ENCODE measurements around a stretch of chr17.

- PRO-cap = no peak
Measured at GRCh38 chr17:77343321-77344022, 62.2 kb downstream of the SEPTIN9 start.

- PRO-cap = no peak
Measured at GRCh38 chr17:77392312-77393161, 111.2 kb downstream of the SEPTIN9 start.

- PRO-cap = no peak
Measured at GRCh38 chr17:77435247-77435943, 154.1 kb downstream of the SEPTIN9 start.

GRCh38 chr17:77440381-77440974 lies 159.2 kb downstream of the SEPTIN9 start:
- PRO-cap = no peak

GRCh38 chr17:77452710-77453416 lies 171.6 kb downstream of the SEPTIN9 start:
- PRO-cap = no peak

GRCh38 chr17:77457055-77457699 lies 175.9 kb downstream of the SEPTIN9 start:
- PRO-cap = no peak

- PRO-cap = no peak
Measured at GRCh38 chr17:77481958-77482552, 200.8 kb downstream of the SEPTIN9 start.

DNA sequence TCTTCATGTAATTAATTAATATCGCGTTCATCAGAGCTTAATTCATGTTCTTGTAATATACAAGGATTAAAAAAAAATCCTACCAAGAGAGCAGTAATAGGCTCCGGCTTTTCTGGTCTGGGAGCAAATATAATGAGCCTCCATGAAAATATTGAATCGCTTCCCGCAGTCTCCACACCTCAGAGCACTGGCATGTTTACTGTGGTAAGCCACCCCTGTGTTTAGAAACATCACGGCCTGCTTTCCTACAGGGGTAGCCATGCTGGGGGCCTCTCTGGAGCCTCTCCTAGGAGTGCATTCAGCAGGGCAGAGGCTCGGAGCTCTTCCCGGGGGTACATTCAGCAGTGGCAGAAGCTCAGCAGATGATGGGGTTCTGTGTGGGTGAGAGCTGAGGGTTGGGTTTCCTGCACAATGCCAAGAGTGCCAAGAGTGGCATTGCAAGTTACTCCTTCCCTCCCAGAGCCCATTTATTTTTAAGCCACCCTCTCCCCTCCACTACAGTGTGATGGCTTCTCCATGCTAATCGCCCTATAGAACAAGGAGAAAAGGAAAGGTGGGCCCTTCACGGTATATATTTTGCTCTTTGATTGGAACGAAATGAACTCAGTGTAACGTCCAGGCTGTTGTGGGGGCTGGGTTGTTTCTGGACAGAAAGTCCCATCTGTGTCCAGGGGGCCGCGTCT lies 246.1 kb downstream of the SEPTIN9 start:
- PRO-cap = no peak

- PRO-cap = no peak
Measured at GRCh38 chr17:77681931-77682298, 276.6 kb upstream of the TNRC6C start.

- PRO-cap = no peak
Measured at GRCh38 chr17:77784539-77784795, 174.0 kb upstream of the TNRC6C start.

DNA sequence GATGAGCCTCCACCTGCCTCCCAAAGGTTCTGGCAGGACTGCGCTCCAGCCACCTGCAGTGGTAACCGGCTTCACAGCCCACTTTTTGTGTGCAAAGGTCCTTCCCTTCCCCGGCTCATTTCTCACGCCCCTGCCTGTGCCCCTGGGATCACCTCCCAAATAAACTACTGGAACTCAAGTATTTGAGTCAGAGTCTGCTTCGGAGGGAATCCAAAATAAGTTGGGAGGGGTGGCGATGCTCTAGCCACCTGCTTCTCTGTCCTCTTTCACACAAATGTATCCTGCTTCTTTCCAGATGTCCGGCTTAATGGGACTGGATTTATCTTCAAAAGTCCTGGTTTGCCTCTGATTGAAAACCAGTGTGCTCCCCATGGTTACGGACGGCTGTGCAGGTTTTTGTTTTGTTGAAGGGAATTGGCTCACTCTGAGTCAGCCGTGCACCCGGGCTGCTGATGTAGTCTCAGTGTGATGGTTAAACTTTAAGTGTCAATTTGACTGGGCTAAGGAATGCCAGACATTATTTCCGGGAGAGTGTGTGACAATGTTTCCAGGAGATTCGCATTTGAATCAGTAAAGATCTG lies 127.2 kb upstream of the TNRC6C start:
- PRO-cap = no peak

- PRO-cap = no peak
Measured at GRCh38 chr17:77842560-77842879, 116.0 kb upstream of the TNRC6C start.

GRCh38 chr17:77958352-77958548 lies 253 bp upstream of the TNRC6C start:
- PRO-cap = bidirectional peak, plus-strand start at chr17:77958626, minus-strand start at chr17:77958442

- PRO-cap = no peak
Measured at GRCh38 chr17:78048818-78049643, 79.5 kb downstream of the TMC6 start.

GRCh38 chr17:78118792-78119839 lies 9.4 kb downstream of the TMC6 start:
- PRO-cap = no peak

DNA sequence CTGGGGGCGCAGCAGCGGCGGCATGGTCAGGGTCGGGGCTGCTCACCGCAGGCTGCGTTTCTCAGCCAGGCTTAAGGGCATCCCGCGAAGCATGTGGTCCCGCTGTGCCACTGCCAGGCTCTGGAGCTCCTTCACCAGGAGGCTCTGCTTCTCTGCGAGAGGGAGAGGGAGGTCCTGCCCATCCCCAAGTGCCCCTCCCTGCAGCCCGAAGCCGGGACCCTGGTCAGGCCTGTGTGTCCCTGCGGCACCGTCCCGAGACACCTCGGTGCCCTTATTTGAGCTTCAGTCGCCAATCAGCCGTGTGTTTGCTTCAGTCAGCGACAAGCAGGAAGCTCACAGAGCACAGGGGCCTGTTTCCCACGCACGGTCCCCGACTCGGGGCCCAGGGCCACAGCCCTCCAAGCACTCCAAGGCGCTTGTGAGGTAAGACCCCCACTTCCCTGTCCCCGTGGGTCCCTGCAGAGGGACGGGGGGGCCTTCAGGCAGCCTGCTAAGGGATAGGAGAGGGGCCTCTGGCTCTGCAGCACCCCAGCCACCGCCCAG lies 3.4 kb downstream of the TMC6 start:
- PRO-cap = no peak

DNA sequence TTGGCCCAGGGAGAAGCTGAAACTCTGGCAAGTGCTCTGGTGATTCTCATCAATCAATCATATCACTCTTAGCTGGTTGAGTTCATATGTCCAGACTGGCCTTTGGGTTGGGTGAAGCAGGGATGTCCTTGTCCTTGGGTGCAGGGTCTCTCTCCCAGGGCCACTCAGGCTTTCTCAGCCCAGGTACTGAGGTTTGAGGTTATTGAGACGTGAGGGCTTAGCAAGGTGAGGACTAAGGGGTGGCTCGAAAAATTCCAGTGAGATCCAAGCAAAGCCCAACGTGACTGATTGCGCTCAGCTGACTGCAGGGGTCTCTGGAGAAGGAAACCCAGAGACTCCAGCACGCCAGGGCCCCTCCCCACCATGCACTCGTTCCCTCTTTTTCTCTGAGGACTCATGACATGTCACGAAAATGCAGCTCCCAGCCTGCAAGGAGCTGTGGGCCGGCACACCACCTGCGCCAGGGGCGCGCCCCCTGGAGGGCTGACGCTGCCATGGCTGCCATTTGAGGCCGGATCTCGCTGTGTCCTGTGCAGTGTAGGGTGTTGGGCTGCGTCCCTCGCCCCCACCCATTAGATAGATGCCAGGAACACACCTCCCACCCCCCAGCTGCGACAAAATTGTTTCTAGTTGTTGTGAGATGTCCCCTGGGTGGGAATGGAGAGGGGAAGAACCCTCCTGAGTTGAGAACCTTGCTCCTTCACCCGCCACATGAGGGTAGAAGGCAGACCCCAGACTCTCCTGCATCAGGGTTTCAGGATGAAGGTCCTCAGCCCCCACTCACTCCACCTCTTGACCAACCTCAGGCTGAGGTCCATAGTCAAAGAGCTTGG lies 8.1 kb downstream of the SYNGR2 start:
- PRO-cap = no peak

DNA sequence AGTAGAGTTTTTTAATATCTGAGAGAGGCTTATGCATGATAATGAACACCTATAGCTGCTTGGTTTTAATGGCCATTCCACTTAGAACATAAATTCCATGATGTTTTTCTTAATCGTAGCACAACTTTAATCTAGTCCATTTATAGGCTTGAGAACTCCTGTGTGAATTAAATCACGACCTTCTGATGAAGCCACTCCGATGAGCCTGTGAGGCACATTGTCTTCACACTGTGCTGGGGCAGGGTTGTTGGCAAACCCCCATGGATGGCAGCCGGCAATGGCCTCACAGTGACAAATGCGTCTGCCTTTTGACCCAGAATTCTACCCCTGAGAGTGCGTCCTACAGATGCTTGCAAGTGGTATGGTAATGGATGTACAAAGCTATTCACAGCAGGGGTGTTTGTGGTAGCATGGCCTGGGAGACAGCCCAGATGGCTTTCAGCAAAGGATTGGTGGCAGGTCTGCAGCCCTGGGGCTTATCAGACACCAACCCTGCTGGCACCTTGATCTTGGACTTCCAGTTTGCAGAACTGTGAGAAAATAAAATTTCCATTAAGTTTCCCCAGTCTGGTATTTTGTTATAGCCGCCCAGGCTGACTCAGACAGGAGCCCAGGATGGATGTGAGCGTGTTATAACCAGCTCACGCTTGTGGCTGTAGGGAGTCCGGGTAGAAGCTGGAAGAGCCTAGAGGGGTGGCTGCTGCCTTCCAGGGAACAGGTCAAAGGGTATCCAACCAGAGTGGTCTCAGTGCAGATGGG lies 10.0 kb downstream of the AFMID start:
- PRO-cap = no peak

DNA sequence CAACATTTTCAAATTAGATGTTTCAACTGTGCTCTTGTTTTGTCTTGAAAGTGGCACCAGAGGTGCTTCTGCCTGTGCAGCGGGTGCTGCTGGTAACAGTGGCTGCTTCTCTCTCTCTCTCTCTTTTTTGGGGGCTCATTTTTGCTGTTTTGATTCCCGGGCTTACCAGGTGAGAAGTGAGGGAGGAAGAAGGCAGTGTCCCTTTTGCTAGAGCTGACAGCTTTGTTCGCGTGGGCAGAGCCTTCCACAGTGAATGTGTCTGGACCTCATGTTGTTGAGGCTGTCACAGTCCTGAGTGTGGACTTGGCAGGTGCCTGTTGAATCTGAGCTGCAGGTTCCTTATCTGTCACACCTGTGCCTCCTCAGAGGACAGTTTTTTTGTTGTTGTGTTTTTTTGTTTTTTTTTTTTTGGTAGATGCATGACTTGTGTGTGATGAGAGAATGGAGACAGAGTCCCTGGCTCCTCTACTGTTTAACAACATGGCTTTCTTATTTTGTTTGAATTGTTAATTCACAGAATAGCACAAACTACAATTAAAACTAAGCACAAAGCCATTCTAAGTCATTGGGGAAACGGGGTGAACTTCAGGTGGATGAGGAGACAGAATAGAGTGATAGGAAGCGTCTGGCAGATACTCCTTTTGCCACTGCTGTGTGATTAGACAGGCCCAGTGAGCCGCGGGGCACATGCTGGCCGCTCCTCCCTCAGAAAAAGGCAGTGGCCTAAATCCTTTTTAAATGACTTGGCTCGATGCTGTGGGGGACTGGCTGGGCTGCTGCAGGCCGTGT lies 7.6 kb upstream of the TMEM235 start:
- PRO-cap = no peak

GRCh38 chr17:78291989-78292265 lies 60.5 kb downstream of the TMEM235 start:
- PRO-cap = no peak